K562 (cell line): ENCODE data around the genes TBC1D32, SERINC1 and NKAIN2.

DNA sequence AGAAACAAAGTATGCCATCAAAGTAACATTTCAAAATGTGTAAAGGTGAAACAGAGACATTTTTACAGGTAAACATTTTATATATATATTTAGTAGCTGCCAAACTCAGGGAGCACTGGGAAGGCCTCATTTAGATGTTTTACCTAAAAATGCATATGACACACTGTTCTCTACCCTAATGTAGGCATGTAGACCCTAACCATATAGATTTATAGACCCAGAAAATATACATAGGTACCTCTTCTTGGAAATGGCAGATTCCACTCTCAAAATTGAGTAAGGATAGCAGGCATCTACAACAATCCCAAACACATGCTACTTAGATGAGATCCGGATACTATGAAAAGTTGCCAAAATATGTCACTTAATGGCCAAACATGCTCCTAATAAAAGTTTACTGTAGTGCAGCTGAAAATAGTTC, 10.8 kb upstream of the PLN start:
- RAMPAGE, long total RNA, result no peak
- RRBS, result no CpG with 5 or more reads among the region's 1 CpG
PRO-cap:
- standard, result no peak
- CoPRO, capped RNA only, 2 experiments, result no peak in any of the 2 experiments
- CoPRO, capped and uncapped RNA, 2 experiments, result no peak in any of the 2 experiments
- CoPRO, uncapped RNA only, 2 experiments, result no peak in any of the 2 experiments
CAGE:
- cytosol, long polyA plus RNA, result no peak
- long polyA plus RNA, result no peak
- nucleolus, long total RNA, result no peak
- nucleus, long polyA plus RNA, result no peak

DNA sequence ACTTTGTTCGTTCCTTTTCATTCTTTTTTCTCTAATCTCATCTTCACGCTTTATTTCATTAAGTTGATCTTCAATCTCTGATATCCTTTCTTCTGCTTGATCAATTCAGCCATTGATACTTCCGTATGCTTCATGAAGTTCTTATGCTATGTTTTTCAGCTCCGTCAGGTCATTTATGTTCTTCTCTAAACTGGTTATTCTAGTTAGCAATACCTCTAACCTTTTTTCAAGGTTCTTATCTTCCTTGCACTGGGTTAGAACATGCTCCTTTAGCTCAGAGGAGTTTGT, 54.9 kb upstream of the ASF1A start:
- RAMPAGE, long total RNA, result no peak
- RRBS, result no CpG with 5 or more reads among the region's 4 CpGs
PRO-cap:
- standard, result no peak
- CoPRO, capped RNA only, 2 experiments, result no peak in any of the 2 experiments
- CoPRO, capped and uncapped RNA, 2 experiments, result no peak in any of the 2 experiments
- CoPRO, uncapped RNA only, 2 experiments, result no peak in any of the 2 experiments
CAGE:
- cytosol, long polyA plus RNA, result no peak
- long polyA plus RNA, result no peak
- nucleolus, long total RNA, result no peak
- nucleus, long polyA plus RNA, result no peak

- RAMPAGE, long total RNA, result no peak
- RRBS, result 2% methylated on average over 32 of the region's 65 CpGs
PRO-cap:
- standard, result bidirectional peak, plus-strand start at chr6:118895218, minus-strand start at chr6:118895109; unidirectional peak, minus-strand start at chr6:118895330
- CoPRO, capped RNA only, 2 experiments, result peak in 2 of 2 experiments; most common plus-strand start chr6:118895248 (in 2); most common minus-strand start chr6:118895073 (in 1)
- CoPRO, capped and uncapped RNA, 2 experiments, result no peak in any of the 2 experiments
- CoPRO, uncapped RNA only, 2 experiments, result no peak in any of the 2 experiments
CAGE:
- cytosol, long polyA plus RNA, result no peak
- long polyA plus RNA, result no peak
- nucleolus, long total RNA, result no peak
- nucleus, long polyA plus RNA, result no peak
Observed at GRCh38 chr6:118894838-118895465, 1.0 kb downstream of the ASF1A start.

DNA sequence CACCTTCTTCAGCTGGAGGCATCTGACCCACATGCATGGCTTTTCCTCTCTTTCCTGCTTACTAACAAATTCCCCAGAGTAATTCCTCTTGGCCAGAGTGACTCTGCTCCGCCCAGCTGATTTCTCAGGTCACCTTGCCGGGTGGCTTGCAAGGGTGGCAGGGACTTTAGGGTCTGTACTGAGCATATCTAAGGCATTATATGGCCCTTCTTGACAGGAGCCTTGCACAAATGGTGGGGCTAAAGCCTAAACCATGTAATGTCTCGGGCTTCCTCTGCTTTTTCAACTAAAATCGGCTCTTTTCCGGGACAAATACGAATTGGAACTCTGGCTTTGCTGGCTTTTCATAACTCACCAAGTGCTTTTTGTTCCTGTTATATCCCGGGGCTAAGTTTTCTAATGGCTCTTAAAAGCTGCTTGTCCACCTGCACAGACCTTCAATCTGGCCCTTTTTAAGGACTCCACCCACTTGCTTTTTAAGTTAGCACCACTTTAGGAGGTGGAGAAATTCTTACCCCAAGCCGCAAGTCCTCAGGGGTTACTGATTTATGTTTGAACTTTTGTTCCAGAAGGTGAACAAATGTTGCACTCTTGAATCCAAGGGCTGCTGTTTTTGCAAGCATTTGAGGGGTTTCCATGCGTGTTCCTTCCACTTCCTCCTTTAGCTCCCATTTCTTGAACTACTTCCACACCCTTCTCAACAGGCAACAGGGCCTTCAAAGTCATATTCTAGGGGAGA, 37.9 kb downstream of the FAM184A start:
- RAMPAGE, long total RNA, result no peak
- RRBS, result no CpG with 5 or more reads among the region's 9 CpGs
PRO-cap:
- standard, result no peak
- CoPRO, capped RNA only, 2 experiments, result no peak in any of the 2 experiments
- CoPRO, capped and uncapped RNA, 2 experiments, result no peak in any of the 2 experiments
- CoPRO, uncapped RNA only, 2 experiments, result no peak in any of the 2 experiments
CAGE:
- cytosol, long polyA plus RNA, result no peak
- long polyA plus RNA, result no peak
- nucleolus, long total RNA, result no peak
- nucleus, long polyA plus RNA, result no peak

DNA sequence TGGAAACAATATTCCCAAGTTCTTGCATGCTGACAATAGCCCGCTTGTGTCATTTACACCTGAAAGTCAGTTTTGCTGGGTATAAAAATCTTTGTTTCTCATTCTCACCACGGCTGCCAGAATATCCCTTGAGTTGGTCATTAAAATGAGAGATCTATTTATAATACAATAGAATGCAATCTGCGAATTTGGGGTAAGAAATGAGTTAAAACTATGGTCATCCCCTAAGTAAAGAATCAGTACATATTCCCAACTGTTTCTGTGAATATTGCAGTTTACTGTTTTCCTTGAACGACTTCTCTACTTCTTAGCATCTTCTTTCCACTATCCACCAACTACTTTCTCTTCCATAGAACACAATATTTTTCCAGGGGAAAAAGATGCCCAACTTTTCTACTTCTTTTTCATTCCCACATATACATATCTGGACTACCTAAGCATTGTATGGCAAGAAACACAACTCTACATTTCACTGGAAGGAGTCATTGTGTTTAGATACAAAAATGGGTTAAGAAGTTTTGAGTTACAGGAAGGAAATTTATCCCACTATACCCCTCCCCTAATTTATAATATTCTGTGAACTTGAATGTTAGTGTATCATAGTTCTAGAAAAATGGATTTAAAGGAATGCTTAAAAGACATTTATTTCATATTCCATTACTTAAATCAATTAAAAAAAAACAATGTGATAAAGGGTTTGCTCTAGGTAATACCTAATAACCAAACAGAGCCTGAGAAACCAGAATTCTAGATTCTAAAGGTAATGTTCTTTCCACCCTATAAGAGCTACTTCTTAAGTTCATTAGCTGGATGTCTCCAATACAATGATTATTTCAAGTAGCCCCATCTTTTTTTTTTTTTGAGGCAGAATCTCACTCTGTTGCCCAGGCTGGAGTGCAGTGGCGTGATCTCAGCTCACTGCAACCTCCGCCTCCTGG, 78.6 kb downstream of the MAN1A1 start:
- RAMPAGE, long total RNA, result no peak
- RRBS, result no CpG with 5 or more reads among the region's 6 CpGs
PRO-cap:
- standard, result no peak
- CoPRO, capped RNA only, 2 experiments, result no peak in any of the 2 experiments
- CoPRO, capped and uncapped RNA, 2 experiments, result no peak in any of the 2 experiments
- CoPRO, uncapped RNA only, 2 experiments, result peak in 1 of 2 experiments; most common minus-strand start position 361 of the sequence (in 1)
CAGE:
- cytosol, long polyA plus RNA, result no peak
- long polyA plus RNA, result no peak
- nucleolus, long total RNA, result no peak
- nucleus, long polyA plus RNA, result no peak

DNA sequence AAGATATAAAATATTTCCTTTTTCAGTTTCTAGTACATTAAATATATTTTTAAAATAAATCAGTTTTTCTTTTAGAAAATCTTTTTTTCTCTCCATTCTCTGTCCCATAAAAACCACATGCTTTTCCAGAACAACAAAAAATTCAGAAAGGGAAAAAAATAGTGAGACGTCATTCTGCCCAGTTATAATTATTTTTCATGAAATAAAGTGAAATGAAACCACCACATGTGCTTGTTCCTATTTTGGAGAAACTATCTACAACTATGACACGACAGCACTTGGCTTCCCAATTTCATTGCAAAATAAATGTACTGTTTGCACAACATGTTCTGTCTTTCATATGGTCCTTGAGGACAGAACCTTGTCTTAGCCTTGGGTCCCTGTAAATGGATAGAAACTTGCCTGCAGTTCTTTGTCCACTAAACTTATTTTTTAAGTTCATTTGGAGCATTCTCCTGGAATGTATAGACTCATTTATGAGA, 5.6 kb upstream of the MAN1A1 start:
- RAMPAGE, long total RNA, result no peak
- RRBS, result no CpG with 5 or more reads among the region's 2 CpGs
PRO-cap:
- standard, result no peak
- CoPRO, capped RNA only, 2 experiments, result no peak in any of the 2 experiments
- CoPRO, capped and uncapped RNA, 2 experiments, result no peak in any of the 2 experiments
- CoPRO, uncapped RNA only, 2 experiments, result peak in 1 of 2 experiments; most common plus-strand start position 191 of the sequence (in 1)
CAGE:
- cytosol, long polyA plus RNA, result no peak
- long polyA plus RNA, result no peak
- nucleolus, long total RNA, result no peak
- nucleus, long polyA plus RNA, result no peak

DNA sequence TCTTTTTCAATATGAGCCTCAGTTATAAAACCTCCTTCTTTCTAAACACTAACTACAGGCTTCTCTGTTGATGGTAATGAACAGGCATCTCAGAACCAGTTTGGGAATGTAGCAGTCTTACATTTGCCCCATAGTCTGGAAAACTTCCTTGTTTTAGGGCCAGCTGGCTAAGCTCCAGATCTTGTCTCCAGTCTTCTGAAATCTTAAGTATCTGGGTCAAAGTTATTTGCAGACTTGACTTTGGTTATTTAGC, 97.0 kb upstream of the MAN1A1 start:
- RAMPAGE, long total RNA, result no peak
PRO-cap:
- standard, result no peak
- CoPRO, capped RNA only, 2 experiments, result no peak in any of the 2 experiments
- CoPRO, capped and uncapped RNA, 2 experiments, result no peak in any of the 2 experiments
- CoPRO, uncapped RNA only, 2 experiments, result no peak in any of the 2 experiments
CAGE:
- cytosol, long polyA plus RNA, result no peak
- long polyA plus RNA, result no peak
- nucleolus, long total RNA, result no peak
- nucleus, long polyA plus RNA, result no peak

- RAMPAGE, long total RNA, result no peak
- RRBS, result no CpG with 5 or more reads among the region's 18 CpGs
PRO-cap:
- standard, result bidirectional peak, plus-strand start at chr6:119567044, minus-strand start at chr6:119566834
- CoPRO, capped RNA only, 2 experiments, result peak in 2 of 2 experiments; most common plus-strand start chr6:119567047 (in 2); most common minus-strand start chr6:119566889 (in 2)
- CoPRO, capped and uncapped RNA, 2 experiments, result peak in 2 of 2 experiments; most common plus-strand start chr6:119567047 (in 2); most common minus-strand start chr6:119566819 (in 1)
- CoPRO, uncapped RNA only, 2 experiments, result peak in 2 of 2 experiments; most common plus-strand start chr6:119567047 (in 2); most common minus-strand start chr6:119566749 (in 1)
CAGE:
- cytosol, long polyA plus RNA, result no peak
- long polyA plus RNA, result no peak
- nucleolus, long total RNA, result no peak
- nucleus, long polyA plus RNA, result no peak
Observed at GRCh38 chr6:119566625-119567216, 217.2 kb upstream of the MAN1A1 start.

- RAMPAGE, long total RNA, result start-site peak on the minus strand at chr6:121334456-121334476, 68 and 47 reads in 2 replicates
- RRBS, result no CpG with 5 or more reads among the region's 52 CpGs
PRO-cap:
- standard, result bidirectional peak, plus-strand start at chr6:121334537, minus-strand start at chr6:121334459; bidirectional peak, plus-strand start at chr6:121334816, minus-strand start at chr6:121334772
- CoPRO, capped RNA only, 2 experiments, result peak in 2 of 2 experiments; most common plus-strand start chr6:121334816 (in 2); most common minus-strand start chr6:121334422 (in 1)
- CoPRO, capped and uncapped RNA, 2 experiments, result peak in 2 of 2 experiments; most common plus-strand start chr6:121334816 (in 2); most common minus-strand start chr6:121334459 (in 2)
- CoPRO, uncapped RNA only, 2 experiments, result peak in 2 of 2 experiments; most common plus-strand start chr6:121334538 (in 1); most common minus-strand start chr6:121334442 (in 1)
CAGE:
- cytosol, long polyA plus RNA, result no peak
- long polyA plus RNA, result no peak
- nucleolus, long total RNA, result no peak
- nucleus, long polyA plus RNA, result no peak
Observed at GRCh38 chr6:121334282-121335114, at the start of gene TBC1D32. Gene TBC1D32 (minus strand): TSS chr6:121334480.

DNA sequence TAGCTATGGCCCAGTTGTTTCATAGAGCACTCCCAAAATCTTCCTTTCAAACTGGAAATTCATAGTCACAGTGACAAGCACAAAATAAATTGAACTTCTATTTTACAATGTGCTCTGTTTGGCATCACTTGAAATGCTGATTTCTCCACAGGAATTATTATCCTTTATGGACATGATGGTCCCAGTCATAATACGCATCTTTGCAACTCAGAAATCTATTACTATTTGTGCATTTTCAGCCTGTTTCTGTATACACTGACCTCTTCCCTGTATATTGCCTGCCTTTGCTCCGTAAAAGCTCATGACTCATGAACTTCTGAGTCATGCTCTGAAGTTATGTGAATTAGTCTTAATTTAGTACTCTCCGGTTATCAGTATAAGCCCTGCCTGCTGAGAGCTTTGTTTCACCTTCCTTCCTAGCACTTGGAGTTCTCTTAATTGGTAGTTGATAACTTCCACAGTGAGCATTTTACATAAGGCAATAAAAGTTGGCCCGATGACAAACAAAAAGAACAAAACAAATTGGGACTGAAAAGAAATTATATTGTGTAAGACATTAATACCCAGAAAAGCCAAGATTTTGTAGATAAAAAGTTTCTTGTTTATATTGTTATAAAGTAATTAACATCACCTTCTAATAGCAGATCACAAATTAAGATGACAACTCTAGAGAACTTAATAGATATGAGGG, 231.3 kb downstream of the GJA1 start:
- RAMPAGE, long total RNA, result no peak
- RRBS, result no CpG with 5 or more reads among the region's 4 CpGs
PRO-cap:
- standard, result no peak
- CoPRO, capped RNA only, 2 experiments, result no peak in any of the 2 experiments
- CoPRO, capped and uncapped RNA, 2 experiments, result no peak in any of the 2 experiments
- CoPRO, uncapped RNA only, 2 experiments, result no peak in any of the 2 experiments
CAGE:
- cytosol, long polyA plus RNA, result no peak
- long polyA plus RNA, result no peak
- nucleolus, long total RNA, result no peak
- nucleus, long polyA plus RNA, result no peak

GRCh38 chr6:122028655-122028861, 370.9 kb upstream of the HSF2 start:
- RAMPAGE, long total RNA, result no peak
- RRBS, result no CpG with 5 or more reads among the region's 4 CpGs
PRO-cap:
- standard, result no peak
- CoPRO, capped RNA only, 2 experiments, result no peak in any of the 2 experiments
- CoPRO, capped and uncapped RNA, 2 experiments, result no peak in any of the 2 experiments
- CoPRO, uncapped RNA only, 2 experiments, result no peak in any of the 2 experiments
CAGE:
- cytosol, long polyA plus RNA, result no peak
- long polyA plus RNA, result no peak
- nucleolus, long total RNA, result no peak
- nucleus, long polyA plus RNA, result no peak

DNA sequence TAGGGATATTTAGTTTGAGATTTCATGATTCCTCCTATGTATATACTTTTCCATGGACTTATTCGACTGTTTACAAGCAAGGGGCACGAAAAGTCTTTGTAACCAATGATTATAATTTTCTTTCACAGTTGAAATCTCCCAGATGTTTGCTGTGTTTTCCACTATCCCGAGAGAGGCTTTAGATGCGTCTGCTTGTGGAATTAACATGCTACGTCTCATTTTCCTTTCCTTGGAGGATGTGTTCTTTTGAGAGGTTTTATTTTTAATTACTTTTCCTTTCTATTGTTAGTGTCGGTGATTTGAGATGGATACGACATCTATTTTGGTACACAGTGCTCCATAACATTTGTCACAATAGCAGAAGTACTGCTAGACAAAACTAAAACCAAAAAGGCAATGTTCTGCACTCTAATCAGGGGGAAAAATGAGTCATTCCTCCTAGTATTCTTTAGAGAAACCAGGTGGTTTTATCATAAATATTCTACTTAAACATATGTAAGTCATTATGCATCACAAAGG, 356.2 kb upstream of the HSF2 start:
- RAMPAGE, long total RNA, result no peak
- RRBS, result no CpG with 5 or more reads among the region's 7 CpGs
PRO-cap:
- standard, result no peak
- CoPRO, capped RNA only, 2 experiments, result no peak in any of the 2 experiments
- CoPRO, capped and uncapped RNA, 2 experiments, result no peak in any of the 2 experiments
- CoPRO, uncapped RNA only, 2 experiments, result no peak in any of the 2 experiments
CAGE:
- cytosol, long polyA plus RNA, result no peak
- long polyA plus RNA, result no peak
- nucleolus, long total RNA, result no peak
- nucleus, long polyA plus RNA, result no peak

DNA sequence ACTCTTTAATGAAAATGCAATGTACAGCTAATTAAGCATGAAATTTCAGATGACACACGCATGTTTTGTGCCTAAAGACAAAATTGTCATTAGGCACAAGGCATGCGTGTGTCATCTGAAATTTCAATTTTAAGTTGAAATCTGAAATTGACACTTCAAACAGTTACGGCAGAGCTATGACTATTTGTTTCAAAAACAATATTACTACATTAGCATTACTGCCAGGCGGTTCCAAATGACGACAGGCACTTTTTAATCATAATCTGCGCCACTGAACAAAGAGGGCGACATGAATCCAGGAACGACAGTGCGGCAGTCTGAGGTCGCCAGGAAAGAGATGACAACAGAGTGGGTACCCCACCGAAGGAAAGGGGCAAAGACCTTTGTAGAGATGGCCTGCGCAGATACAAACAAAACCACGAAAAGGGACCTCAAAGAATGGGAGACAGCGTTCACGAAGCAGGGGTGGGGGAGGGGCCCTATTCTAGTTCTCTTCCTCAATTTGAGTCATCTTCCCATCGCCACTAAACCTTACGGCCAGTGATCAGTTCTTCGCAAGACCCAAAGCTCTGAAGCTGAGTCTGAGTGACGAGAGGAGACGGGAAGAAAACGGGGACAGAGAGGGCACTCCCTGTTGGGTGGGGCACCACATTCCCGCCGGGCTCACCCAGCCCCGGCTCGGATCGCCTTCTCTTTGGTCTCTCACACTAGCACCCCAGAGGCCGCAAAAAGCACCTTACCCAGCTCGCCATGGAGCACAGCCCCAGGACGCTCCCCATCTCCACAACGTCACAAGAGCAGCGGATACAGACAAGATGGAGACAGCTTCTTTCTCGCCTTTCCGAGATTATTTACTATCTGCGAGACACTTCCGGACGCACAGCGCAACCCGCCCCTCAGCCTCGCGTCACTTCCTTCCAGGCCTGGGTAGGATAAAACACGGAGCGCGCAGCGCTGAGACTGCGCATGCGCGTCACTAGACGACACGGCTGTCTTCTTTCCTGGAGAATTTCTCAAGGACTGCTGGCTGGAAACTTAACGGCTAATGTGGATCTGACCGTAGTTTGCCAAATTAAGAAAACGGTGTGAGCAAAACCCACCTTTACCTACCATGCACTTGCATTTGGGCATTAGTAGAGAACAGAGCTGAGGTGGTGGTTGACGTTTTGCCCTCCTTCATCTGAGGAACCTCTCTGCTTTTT, at the start of gene SERINC1:
Gene SERINC1 (minus strand): TSS at position 849 of the 1,202 bp plus-strand sequence.
- RAMPAGE, long total RNA, result start-site peak on the minus strand centred at position 845 of the sequence, 49 bp wide, 24 and 69 reads in 2 replicates
- RRBS, result no CpG with 5 or more reads among the region's 53 CpGs
PRO-cap:
- standard, result unidirectional peak, plus-strand start at position 278 of the sequence; bidirectional peak, plus-strand start at position 572 of the sequence, minus-strand start at position 542 of the sequence; bidirectional peak, plus-strand start at position 976 of the sequence, minus-strand start at position 849 of the sequence
- CoPRO, capped RNA only, 2 experiments, result peak in 2 of 2 experiments; most common plus-strand start position 976 of the sequence (in 2); most common minus-strand start position 849 of the sequence (in 1)
- CoPRO, capped and uncapped RNA, 2 experiments, result peak in 2 of 2 experiments; most common plus-strand start position 976 of the sequence (in 1); most common minus-strand start position 849 of the sequence (in 2)
- CoPRO, uncapped RNA only, 2 experiments, result peak in 2 of 2 experiments; most common plus-strand start position 979 of the sequence (in 2); most common minus-strand start position 817 of the sequence (in 1)
CAGE:
- cytosol, long polyA plus RNA, result start-site peak on the minus strand centred at position 846 of the sequence, 40 bp wide, 1,204 and 921 reads in 2 replicates; start-site peak on the plus strand centred at position 973 of the sequence, 22 bp wide, 25 and 29 reads in 2 replicates
- long polyA plus RNA, result start-site peak on the minus strand centred at position 858 of the sequence, 71 bp wide, 1,536 and 1,593 reads in 2 replicates
- nucleolus, long total RNA, result no peak
- nucleus, long polyA plus RNA, result no peak

DNA sequence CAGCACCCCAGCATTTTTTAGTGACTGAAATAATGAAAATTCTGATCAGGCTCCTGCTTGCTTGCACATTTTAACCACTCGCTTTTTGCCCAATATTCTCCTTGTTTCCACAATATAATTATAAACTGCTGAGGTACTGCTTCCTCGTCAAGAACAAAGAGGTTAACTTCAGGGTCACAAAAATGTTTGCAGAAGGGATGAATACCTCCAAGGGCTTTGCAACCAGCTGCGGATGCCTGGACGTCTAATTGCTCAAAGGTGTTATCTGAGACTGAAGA, 506 bp upstream of the SMPDL3A start:
- RAMPAGE, long total RNA, result no peak
- RRBS, result no CpG with 5 or more reads among the region's 4 CpGs
PRO-cap:
- standard, result no peak
- CoPRO, capped RNA only, 2 experiments, result no peak in any of the 2 experiments
- CoPRO, capped and uncapped RNA, 2 experiments, result no peak in any of the 2 experiments
- CoPRO, uncapped RNA only, 2 experiments, result no peak in any of the 2 experiments
CAGE:
- cytosol, long polyA plus RNA, result no peak
- long polyA plus RNA, result no peak
- nucleolus, long total RNA, result no peak
- nucleus, long polyA plus RNA, result no peak

GRCh38 chr6:122797900-122798927, 9.2 kb downstream of the SMPDL3A start:
- RAMPAGE, long total RNA, result no peak
- RRBS, result no CpG with 5 or more reads among the region's 9 CpGs
PRO-cap:
- standard, result no peak
- CoPRO, capped RNA only, 2 experiments, result no peak in any of the 2 experiments
- CoPRO, capped and uncapped RNA, 2 experiments, result no peak in any of the 2 experiments
- CoPRO, uncapped RNA only, 2 experiments, result no peak in any of the 2 experiments
CAGE:
- cytosol, long polyA plus RNA, result no peak
- long polyA plus RNA, result no peak
- nucleolus, long total RNA, result no peak
- nucleus, long polyA plus RNA, result no peak

- RAMPAGE, long total RNA, result no peak
- RRBS, result no CpG with 5 or more reads among the region's 4 CpGs
PRO-cap:
- standard, result no peak
- CoPRO, capped RNA only, 2 experiments, result no peak in any of the 2 experiments
- CoPRO, capped and uncapped RNA, 2 experiments, result no peak in any of the 2 experiments
- CoPRO, uncapped RNA only, 2 experiments, result no peak in any of the 2 experiments
CAGE:
- cytosol, long polyA plus RNA, result no peak
- long polyA plus RNA, result no peak
- nucleolus, long total RNA, result no peak
- nucleus, long polyA plus RNA, result no peak
Observed at GRCh38 chr6:123494147-123494595, 142.6 kb downstream of the TRDN start.

DNA sequence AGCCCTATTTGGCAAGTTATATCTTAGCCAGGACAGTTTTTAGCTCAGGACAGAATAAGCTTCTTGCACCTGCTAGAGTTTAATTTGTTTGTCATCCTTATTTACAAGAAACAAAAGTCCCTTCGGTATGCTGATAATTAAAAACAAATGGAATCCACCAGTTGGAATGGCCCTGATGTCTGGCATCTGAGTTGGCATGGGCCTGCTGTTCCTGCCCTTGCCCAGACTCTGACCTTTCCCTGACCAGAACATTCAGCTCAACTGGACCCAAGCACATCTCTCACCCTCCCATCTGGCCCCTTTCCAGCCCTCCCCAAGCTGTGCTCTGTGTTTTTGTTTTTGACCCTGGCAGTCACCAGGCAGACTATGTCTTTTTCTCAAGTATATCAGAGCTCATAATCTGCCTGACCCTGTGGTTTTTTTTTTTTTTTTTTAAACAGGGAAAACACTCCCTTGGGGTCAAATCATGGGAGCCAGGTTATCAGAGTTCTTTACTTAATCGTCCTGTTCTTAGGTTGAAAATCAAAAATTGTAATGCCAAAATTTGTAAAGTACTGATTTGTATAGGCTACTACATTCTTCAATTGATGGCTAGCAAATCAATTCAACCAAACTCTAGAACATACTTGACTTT, 117.6 kb downstream of the TRDN start:
- RAMPAGE, long total RNA, result no peak
- RRBS, result no CpG with 5 or more reads among the region's 2 CpGs
PRO-cap:
- standard, result no peak
- CoPRO, capped RNA only, 2 experiments, result no peak in any of the 2 experiments
- CoPRO, capped and uncapped RNA, 2 experiments, result no peak in any of the 2 experiments
- CoPRO, uncapped RNA only, 2 experiments, result no peak in any of the 2 experiments
CAGE:
- cytosol, long polyA plus RNA, result no peak
- long polyA plus RNA, result no peak
- nucleolus, long total RNA, result no peak
- nucleus, long polyA plus RNA, result no peak

DNA sequence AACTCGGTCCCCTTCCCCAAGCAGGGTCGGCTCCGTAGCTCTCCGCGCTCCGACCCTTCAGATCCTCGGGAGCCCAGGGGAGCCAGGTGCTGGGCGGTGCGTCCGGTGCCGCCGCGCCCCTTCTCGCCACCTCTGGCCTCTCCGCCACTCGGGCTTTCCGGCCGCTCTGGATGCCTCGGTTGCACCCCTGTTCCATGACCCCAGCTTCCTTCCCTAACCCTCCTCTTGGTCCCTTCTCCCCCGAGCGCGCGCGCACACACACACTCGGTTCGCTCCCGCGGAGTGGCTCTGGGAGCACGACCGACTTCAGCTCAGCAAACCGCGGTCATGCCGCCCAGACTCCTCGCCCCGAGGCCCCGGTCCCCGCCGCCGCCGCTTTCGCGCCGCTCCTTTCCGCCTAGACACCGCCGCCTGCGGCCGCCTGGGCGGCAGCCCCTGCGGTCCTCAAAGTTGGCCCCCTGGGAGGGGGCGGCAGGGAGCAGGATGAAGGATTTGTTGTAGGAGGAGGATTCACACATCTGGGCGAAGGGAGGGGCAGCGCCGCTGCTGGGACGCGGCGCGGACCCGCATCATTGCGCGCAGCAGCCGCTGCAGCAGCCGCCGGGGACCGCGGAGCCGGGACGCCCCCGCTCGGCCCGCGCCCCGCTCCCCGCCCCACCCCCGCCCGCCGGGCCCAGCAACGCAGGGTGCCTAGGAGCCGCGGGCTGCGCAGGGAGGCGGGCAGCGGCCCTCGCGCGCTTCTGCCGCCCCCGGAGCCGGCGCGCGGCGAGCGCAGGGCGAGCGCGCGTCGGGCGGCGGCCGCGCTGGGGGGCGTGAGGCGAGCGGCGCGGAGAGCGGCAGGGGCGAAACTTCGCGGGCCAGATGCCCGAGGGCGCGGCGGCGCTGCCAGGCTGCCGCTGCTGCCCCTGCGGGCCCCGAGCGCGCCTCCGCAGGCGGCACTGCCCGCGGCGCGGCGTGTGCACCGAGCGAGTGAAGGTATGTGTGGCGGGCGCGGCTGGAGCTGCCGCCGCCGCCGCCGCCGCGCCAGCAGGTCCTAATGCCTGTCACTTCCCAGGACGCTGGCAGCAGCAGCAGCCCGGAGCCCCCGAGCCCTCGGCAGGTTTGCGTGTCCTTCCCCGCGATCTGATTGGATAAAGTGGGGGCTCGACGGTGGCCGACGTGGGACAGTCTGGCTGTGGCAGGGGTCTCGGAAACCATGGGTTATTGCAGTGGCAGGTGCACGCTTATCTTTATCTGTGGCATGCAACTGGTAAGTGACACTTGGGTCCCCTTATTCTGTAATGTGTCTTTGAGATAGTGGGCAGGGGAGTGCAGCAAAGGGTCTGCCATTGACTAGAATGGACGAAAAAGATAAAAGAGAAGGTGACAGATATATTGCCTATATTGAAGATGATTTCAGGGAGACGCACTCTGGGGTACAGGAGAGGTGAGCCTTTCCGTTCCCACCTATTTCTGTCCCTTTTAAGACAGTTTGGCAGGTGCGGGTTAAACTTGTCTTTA, at the start of gene NKAIN2:
Gene NKAIN2 (plus strand): TSS at position 860 of the 1,500 bp plus-strand sequence.
- RAMPAGE, long total RNA, result no peak
- RRBS, result 68% methylated on average over 29 of the region's 158 CpGs
PRO-cap:
- standard, result no peak
- CoPRO, capped RNA only, 2 experiments, result no peak in any of the 2 experiments
- CoPRO, capped and uncapped RNA, 2 experiments, result no peak in any of the 2 experiments
- CoPRO, uncapped RNA only, 2 experiments, result no peak in any of the 2 experiments
CAGE:
- cytosol, long polyA plus RNA, result no peak
- long polyA plus RNA, result no peak
- nucleolus, long total RNA, result no peak
- nucleus, long polyA plus RNA, result no peak